Measurements from ENCODE around the gene SNTG2.

- PRO-cap, 3 experiments = no peak in any of the 3 experiments
- RAMPAGE, long total RNA, 4 experiments = no peak in any of the 4 experiments
- RRBS = no CpG with 5 or more reads among the region's 5 CpGs
Observed at GRCh38 chr2:35828-36409, 10.4 kb downstream of the FAM110C start.

GRCh38 chr2:44816-45156 lies 1.5 kb downstream of the FAM110C start:
- PRO-cap, 3 experiments = no peak in any of the 3 experiments
- RAMPAGE, long total RNA, 4 experiments = no peak in any of the 4 experiments
- RRBS = no CpG with 5 or more reads among the region's 2 CpGs

- PRO-cap, 3 experiments = no peak in any of the 3 experiments
- RAMPAGE, long total RNA, 4 experiments = no peak in any of the 4 experiments
- RRBS = no CpG with 5 or more reads among the region's 5 CpGs
Observed at GRCh38 chr2:234366-234770, 29.5 kb downstream of the SH3YL1 start.

- PRO-cap, 3 experiments = no peak in any of the 3 experiments
- RAMPAGE, long total RNA, 4 experiments = no peak in any of the 4 experiments
- RRBS = no CpG with 5 or more reads among the region's 4 CpGs
Observed at GRCh38 chr2:258630-259403, 5.0 kb downstream of the SH3YL1 start.

GRCh38 chr2:282814-284089 lies 4.6 kb downstream of the ALKAL2 start:
- PRO-cap, 3 experiments = peak in 2 of 3 experiments; most common plus-strand start chr2:283425 (in 1); most common minus-strand start chr2:283375 (in 1)
- RAMPAGE, long total RNA, 4 experiments = no peak in any of the 4 experiments
- RRBS = no CpG with 5 or more reads among the region's 24 CpGs

DNA sequence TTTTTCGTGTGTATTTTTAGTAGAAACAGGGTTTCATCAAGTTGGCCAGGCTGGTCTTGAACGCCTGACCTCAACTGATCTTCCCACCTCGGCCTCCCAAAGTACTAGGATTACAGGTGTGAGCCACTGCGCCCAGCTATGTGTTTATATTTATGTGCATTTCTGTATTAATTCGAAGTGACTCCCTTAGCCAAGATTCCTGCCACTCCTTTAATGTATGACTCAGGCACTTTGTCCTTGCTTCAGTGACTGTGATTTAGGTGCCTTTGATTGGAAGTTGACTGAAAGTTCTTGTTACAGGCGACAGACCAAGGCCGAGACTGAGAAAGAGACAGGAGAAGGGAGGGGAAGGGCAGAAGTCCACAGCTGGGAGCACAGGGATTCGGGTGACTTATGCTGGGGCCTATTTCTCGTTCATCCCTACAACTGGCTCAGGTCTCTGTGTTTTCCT lies 42.7 kb downstream of the TMEM18 start:
- PRO-cap, 3 experiments = peak in 2 of 3 experiments; most common plus-strand start position 355 of the sequence (in 2)
- RAMPAGE, long total RNA, 4 experiments = no peak in any of the 4 experiments
- RRBS = no CpG with 5 or more reads among the region's 9 CpGs

DNA sequence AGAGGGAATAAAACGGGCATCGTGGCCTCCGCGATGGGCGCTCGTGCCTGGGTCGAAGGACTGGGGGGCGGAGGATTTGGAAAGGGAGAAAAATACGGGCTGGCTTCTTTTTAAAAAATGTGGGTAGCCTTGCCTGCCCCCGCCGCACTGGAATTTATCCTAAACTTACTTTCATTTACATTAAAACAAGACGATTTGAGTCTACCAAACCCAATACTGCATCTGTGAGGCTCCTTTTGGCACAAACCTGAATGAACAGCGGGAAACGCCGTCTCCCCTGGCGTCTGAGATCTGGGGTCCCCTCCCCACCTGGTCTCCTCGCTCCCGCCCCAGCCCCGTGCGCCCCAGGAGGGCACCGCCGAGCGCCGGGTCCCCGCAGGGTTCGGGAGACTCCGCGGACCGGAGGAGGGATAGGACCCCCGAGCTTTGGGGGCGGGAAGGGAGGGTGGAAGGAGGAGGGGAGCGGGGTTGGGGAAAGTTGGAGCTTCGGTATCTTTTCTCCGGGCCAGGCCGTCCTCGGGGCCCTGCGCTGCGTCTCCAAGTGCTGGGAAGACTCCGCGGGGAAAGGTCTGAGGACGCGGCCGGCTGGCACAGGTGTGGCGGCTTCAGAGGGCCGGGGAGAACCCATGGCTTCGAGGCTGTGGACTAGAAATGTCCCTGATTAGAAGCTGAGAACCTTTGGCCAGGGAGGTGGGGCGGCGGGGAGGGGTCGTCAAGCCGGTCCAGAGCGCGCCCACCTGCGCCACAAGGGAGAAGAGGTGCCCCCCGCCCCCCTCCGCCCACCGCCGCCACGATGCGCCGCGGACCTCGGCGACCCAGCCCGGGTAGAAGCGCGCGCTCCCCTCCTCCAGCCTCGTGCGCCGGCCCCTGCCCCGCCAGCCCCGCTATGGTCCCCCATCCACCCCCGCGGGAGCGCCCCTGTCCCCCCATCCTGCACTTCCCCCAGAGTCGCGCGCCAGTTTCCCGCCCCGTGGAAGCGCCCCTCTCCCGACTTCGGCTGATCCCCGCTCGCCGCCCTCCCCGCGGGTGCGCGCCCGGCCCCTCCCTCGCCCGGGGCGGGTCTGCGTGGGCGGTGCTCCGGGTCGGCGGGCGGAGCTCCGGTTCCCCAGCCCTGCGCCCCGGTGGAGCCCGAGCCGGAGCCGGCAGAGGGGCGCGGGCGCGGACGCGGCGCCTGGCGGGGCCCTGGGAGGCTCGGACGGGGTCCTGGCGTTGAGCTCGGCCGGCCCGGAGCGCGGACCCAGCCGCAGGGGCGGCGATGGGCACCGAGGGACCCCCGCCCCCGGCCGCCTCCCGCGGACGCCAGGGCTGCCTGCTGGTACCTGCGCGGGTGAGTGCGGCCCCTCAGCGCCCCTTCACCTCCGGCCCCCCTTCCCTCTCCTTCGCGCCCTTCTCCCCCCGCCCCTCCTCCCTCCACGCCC lies at the start of gene SNTG2:
Gene SNTG2 (plus strand): TSS at position 1,108 of the 1,418 bp plus-strand sequence.
- PRO-cap, 3 experiments = peak in 3 of 3 experiments; most common plus-strand start position 1,145 of the sequence (in 3); most common minus-strand start position 1,028 of the sequence (in 2)
- RAMPAGE, long total RNA, 4 experiments = no peak in any of the 4 experiments
- RRBS = 1% methylated on average over 54 of the region's 141 CpGs

GRCh38 chr2:1227293-1227624 lies 186.0 kb upstream of the TPO start:
- PRO-cap, 3 experiments = no peak in any of the 3 experiments
- RAMPAGE, long total RNA, 4 experiments = no peak in any of the 4 experiments
- RRBS = no CpG with 5 or more reads among the region's 14 CpGs

DNA sequence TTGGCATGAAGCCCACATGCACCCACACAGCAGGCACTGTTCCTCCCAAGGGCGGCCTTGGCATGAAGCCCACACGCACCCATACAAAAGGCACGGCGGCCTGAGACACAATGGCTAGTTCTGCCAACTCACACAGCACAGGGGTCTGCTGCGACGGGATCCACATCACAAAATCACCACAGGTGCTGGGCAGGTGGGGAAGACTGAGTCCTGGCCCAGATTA lies 46.6 kb upstream of the TPO start:
- PRO-cap, 3 experiments = no peak in any of the 3 experiments
- RAMPAGE, long total RNA, 4 experiments = no peak in any of the 4 experiments
- RRBS = no CpG with 5 or more reads among the region's 6 CpGs

DNA sequence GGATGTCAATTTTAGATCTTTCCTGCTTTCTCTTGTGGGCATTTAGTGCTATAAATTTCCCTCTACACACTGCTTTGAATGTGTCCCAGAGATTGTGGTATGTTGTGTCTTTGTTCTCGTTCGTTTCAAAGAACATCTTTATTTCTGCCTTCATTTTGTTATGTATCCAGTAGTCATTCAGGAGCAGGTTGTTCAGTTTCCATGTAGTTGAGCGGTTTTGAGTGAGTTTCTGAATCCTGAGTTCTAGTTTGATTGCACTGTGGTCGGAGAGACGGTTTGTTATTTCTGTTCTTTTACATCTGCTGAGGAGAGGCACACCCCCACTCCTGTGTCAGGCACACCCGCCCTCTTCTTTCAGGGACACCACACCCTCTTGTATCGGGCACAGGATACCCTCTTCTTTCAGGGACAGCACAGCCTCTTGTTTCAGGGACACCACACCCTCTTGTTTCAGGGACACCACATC lies 95.7 kb downstream of the TPO start:
- PRO-cap, 3 experiments = no peak in any of the 3 experiments
- RAMPAGE, long total RNA, 4 experiments = no peak in any of the 4 experiments
- RRBS = no CpG with 5 or more reads among the region's 7 CpGs

GRCh38 chr2:1600767-1601408 lies 143.4 kb downstream of the PXDN start:
- PRO-cap, 3 experiments = no peak in any of the 3 experiments
- RAMPAGE, long total RNA, 4 experiments = no peak in any of the 4 experiments
- RRBS = no CpG with 5 or more reads among the region's 16 CpGs

GRCh38 chr2:1626178-1626711 lies 118.1 kb downstream of the PXDN start:
- PRO-cap, 3 experiments = no peak in any of the 3 experiments
- RAMPAGE, long total RNA, 4 experiments = no peak in any of the 4 experiments
- RRBS = no CpG with 5 or more reads among the region's 13 CpGs

GRCh38 chr2:1911380-1911747 lies 167.0 kb upstream of the PXDN start:
- PRO-cap, 3 experiments = no peak in any of the 3 experiments
- RAMPAGE, long total RNA, 4 experiments = no peak in any of the 4 experiments
- RRBS = no CpG with 5 or more reads among the region's 6 CpGs

DNA sequence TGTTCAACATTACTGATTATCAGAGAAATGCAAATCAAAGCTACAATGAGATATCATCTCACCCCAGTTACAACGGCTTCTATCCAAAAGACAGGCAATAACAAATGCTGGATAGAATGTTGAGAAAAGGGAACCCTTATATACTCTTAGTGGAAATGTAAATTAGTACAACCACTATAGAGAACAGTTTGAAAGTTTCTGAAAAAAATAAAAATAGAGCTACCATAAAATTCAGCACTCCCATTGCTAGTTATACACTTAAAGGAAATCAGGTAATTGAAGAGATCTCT lies 81.2 kb downstream of the MYT1L start:
- PRO-cap, 3 experiments = no peak in any of the 3 experiments
- RAMPAGE, long total RNA, 4 experiments = no peak in any of the 4 experiments
- RRBS = no CpG with 5 or more reads among the region's 1 CpG

GRCh38 chr2:3471240-3471746 lies 48.0 kb downstream of the ADI1 start:
- PRO-cap, 3 experiments = no peak in any of the 3 experiments
- RAMPAGE, long total RNA, 4 experiments = no peak in any of the 4 experiments
- RRBS = no CpG with 5 or more reads among the region's 8 CpGs

GRCh38 chr2:3537169-3537622 lies 17.9 kb upstream of the ADI1 start:
- PRO-cap, 3 experiments = no peak in any of the 3 experiments
- RAMPAGE, long total RNA, 4 experiments = no peak in any of the 4 experiments
- RRBS = no CpG with 5 or more reads among the region's 7 CpGs

GRCh38 chr2:3780066-3781206 lies 77.1 kb downstream of the DCDC2C start:
- PRO-cap, 3 experiments = no peak in any of the 3 experiments
- RAMPAGE, long total RNA, 4 experiments = no peak in any of the 4 experiments
- RRBS = no CpG with 5 or more reads among the region's 29 CpGs

GRCh38 chr2:3913242-3913753 lies 209.9 kb downstream of the DCDC2C start:
- PRO-cap, 3 experiments = no peak in any of the 3 experiments
- RAMPAGE, long total RNA, 4 experiments = no peak in any of the 4 experiments
- RRBS = no CpG with 5 or more reads among the region's 13 CpGs

DNA sequence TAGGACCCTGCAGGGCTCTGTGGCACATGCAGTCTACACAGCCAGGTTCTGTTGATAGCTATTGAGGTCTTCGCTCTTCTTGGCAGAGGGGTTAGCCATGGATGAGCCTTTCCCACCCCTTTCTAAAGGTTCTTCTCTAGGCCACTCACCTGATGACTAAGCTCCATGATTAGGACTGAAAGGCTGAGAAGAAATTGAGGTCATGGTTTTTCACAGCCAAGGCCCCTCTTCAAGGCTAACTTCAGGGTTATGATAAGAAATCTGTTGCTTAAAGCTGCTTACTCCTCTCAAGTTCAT lies 931.3 kb upstream of the SOX11 start:
- PRO-cap, 3 experiments = no peak in any of the 3 experiments
- RAMPAGE, long total RNA, 4 experiments = no peak in any of the 4 experiments
- RRBS = no CpG with 5 or more reads among the region's 1 CpG

DNA sequence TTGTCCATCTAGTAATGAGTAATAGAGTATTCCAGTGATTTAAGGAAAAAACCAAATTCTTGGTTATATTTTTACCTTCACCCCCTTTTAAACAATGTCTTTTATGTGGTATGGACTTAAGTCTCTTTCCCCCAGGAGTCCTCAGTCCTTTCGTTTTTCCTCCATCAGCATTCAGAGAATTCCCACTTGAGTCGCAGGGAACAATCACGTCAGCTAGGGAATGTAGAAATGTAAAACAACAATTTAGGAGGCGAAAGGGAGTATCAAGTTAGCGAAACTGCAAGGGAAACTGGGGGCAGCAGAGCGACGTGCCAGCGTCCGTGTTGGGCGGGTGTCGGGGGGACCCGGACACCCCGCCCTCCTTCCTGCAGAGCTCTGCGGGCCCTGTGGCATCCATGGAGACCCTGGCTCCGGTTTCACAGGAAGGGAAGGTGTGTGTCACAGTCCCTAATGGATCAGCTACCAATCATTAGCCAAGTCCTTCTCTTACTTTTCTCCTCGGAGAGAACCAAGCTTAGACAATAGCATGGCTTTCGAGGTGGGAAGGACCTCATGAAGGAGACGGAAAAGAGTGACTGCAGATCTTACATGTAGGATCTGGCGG lies 33.6 kb downstream of the SOX11 start:
- PRO-cap, 3 experiments = no peak in any of the 3 experiments
- RAMPAGE, long total RNA, 4 experiments = no peak in any of the 4 experiments
- RRBS = 12% methylated on average over 4 of the region's 19 CpGs